ENCODE data around the genes NCAPH2 and RABL2B.

GRCh38 chr22:50367487-50368317 is 24.6 kb downstream of the PPP6R2 start:
- PRO-cap, result no peak

GRCh38 chr22:50393563-50394085 is 50.5 kb downstream of the PPP6R2 start:
- PRO-cap, result no peak

DNA sequence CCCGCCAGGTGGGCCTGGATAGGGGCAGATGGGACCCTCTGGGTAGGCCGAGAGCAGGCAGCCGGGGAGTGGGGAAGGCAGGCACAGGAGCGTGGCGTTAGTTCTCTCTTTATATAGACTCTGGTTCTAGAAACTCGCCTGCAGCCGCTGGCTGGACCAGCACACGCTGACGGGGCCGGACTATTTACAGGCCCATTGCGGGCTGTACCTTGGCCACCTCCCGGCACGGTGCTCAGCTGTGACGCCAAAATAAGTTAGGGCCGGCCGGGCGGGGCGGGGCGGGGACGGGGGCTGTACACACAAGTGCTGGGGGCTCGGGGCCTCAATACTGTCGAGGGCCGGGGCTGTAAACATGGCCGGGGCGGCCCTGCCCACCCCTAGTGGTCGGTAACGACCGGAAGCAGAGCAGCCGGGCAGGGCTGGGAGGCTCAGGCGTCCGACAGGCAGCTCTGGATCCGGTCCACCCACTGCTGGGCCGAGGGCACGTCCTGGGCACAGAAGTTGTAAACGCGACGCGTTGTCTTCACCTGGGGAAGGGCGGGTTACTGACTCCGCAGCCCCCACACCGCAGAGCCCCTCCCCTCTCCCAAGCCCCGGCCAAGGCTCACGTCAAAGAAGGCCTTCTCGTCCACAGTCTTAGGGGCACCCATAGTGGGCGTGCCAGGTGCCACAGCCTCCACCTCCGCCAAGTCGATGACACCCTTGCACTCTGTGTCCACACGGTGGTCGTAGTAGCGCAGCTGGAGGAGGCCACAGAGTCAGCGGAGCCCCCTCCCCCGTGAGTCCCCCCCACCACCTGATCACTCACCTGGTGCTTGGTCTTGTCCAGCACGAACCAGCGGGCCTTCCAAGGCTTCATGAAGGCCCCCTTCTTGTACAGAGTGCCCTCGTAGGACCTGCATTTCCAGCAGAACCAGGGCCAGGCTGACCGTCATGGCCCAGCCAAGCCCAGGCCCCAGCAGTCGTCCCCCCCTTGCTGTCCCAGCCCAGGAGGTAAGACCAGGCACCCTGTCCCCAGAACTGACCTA is 27.8 kb downstream of the SBF1 start:
- PRO-cap, result no peak

- PRO-cap, result no peak
These were observed 15.4 kb downstream of the SBF1 start for GRCh38 chr22:50458960-50460271.

GRCh38 chr22:50467626-50467924 is 7.3 kb downstream of the SBF1 start:
- PRO-cap, result no peak

DNA sequence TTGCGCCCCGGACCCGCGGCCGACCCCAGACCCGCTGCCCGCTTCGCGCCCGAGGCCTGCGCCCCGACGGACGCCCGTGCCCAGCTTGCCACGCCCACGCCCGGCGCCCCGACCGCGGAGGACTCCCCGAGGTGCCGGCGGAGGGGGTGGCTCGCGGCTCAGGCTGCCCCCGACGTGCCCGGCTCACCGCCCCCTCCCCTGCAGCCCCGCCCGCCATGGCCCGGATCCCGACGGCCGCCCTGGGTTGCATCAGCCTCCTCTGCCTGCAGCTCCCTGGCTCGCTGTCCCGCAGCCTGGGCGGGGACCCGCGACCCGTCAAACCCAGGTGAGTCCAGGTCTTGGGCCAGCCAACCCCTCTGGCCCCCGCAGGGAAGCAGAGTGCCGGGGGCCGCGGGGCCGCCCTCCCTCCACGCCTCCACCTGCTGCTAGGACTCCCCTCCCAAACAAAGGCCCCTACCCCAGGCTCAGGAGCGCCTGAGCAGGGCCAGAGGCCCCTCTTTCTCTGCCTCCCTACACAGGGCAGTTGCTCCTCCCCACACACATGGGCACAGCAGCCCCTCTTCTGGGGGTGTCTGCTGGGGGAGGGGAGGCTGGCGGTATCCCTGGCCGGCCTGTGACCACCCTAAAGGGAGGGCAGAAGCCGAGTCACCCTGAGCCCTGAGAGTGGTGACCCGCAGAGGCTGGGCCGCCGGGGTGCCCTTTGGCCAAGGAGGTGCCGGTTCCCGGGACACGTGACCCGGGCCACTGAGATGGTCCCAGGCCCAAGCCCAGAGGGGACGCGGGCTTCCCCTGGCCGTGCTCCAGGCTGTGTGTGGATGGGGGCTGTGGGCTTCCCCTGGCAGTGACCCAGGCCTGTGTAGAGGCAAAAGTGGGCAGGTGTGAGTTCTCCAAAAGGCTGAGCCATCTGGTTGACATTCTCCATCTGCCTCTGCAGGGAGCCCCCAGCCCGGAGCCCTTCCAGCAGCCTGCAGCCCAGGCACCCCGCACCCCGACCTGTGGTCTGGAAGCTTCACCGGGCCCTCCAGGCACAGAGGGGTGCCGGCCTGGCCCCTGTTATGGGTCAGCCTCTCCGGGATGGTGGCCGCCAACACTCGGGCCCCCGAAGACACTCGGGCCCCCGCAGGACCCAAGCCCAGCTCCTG is 661 bp downstream of the ADM2 start:
- PRO-cap, result no peak

GRCh38 chr22:50506587-50507285 is 766 bp downstream of the LMF2 start:
- PRO-cap, result no peak

- PRO-cap, result unidirectional peak, plus-strand start at chr22:50508258
These were observed at the start of gene NCAPH2 for GRCh38 chr22:50507852-50509064. Gene NCAPH2 (plus strand): TSS chr22:50508224.

DNA sequence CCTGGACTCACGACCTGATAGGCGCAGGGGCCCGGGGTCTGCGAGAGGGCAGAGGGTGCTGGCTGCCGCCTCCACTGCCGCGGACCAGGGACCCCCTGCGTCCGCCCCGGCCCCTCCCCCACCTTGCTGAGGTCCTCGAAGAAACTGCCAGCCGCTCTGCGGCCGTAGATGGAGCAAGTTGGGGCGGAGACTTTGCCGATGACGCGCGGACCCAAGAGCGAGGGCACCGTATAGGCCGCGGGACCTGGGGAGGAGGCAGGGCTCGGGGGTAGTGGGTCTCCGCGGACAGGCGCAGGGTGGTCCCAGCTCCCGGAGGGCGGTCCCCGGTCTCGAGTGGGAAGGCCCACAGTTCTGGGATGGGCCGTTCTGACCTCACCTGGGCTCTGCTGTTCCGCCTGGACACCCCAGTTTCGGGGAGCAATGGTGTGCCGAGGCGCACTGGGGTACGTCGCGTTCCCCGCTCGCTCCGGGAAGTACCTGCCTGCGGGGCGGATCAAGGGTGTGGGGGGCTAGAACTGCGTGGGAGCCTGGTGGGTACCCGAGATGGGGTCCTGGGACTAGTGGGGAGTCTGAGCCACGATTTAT is 1.1 kb upstream of the TYMP start:
- PRO-cap, result bidirectional peak, plus-strand start at position 258 of the sequence, minus-strand start at position 128 of the sequence

DNA sequence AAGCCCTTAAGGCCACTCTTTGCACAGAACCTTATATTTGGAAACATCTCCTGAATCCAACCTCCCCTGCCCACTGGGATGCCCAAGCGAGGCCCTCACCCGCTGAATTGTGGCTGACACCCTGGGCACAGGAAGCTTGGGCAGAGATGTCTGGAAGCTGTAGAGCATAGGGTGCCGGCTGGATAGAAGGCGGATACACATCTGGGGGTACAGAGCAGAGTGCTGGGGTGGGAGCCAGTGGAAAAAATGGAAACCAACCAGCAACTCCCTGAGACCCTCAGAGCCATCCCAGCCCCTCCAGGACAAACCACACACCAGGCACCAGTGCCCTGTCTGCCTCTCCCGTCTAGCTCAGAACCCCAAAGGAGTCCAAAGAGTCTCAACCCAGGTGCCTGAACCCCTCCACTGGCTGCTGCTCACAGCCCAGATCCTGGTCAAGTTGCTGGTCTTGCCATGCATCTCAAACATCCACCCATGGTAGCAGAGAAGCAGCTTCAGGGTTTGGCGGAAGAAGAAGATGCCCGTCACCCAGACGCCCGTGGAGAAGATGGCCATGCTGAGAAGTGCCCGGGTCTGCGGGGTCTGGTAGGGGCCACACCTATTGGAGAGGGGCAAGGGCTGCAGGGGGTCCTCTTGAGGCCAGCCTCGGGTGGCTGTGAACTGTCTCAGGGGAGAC is 1.7 kb downstream of the CPT1B start:
- PRO-cap, result no peak

- PRO-cap, result no peak
These were observed 7.1 kb downstream of the MAPK8IP2 start for GRCh38 chr22:50607660-50608065.

- PRO-cap, result no peak
These were observed 46.2 kb upstream of the ARSA start for GRCh38 chr22:50674113-50674609.

DNA sequence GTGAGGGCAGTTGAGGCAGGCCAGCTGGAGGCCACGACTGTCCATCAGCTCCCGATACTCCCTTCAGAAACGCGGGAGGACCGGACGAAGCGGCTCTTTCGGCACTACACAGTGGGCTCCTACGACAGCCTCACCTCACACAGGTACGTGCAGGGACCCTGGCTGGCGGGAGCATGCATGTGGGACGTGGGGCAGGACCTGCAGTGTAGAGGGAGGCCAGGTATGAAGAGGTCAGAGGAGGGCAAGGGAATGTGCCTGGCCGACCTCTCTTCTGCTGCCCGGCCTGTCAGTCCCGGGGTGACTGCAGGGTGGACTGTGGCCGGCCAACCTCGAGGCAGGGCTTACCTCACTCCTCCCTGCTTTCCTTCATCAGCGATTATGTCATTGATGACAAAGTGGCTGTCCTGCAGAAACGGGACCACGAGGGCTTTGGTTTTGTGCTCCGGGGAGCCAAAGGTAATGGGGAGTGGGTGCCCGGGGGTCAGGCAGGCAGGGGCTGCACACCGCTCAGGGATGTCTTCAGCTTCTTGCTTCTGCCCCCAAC is 34.1 kb upstream of the ACR start:
- PRO-cap, result no peak

- PRO-cap, result no peak
These were observed 32.4 kb upstream of the ACR start for GRCh38 chr22:50705257-50706359.

GRCh38 chr22:50720756-50721110 is 17.3 kb upstream of the ACR start:
- PRO-cap, result no peak

DNA sequence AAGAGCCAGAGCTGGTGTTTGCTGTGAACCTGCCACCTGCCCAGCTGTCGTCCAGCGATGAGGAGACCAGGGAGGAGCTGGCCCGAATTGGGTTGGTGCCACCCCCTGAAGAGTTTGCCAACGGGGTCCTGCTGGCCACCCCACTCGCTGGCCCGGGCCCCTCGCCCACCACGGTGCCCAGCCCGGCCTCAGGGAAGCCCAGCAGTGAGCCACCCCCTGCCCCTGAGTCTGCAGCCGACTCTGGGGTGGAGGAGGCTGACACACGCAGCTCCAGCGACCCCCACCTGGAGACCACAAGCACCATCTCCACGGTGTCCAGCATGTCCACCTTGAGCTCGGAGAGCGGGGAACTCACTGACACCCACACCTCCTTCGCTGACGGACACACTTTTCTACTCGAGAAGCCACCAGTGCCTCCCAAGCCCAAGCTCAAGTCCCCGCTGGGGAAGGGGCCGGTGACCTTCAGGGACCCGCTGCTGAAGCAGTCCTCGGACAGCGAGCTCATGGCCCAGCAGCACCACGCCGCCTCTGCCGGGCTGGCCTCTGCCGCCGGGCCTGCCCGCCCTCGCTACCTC is 16.3 kb upstream of the ACR start:
- PRO-cap, result no peak

DNA sequence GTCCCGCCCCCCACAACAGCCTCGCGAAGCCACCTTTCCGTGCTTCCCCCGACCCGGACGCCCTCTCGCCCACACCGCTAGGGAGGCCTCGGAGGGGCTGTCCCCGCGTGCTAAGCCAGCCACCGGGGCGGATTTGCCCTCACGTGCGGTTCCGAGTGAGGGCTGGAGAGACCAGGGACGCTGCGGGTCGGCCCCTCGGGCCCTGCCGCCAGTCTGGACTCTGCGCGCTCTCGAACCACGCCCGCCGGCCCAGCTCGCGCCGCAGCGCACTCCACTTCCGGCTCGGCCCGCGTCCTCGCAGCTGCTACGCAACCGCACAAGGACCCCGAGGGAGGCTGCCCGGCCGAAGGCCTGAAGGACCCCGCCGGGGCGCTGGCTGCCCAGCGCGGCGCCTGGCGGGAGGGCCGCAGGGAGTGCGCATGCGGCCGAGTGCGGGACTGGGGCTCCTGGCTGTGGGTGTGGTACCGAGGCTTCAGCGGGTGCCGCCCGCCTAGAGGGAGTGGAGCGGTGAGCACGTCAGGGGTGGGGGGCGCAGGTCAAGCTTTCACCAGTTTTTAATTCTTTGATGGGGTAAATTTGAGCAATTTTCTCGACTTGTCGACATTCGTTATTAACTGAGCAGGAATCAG is at the start of gene RABL2B:
Gene RABL2B, minus strand, starts transcription at position 279 of the 629 bp plus-strand sequence.
- PRO-cap, result bidirectional peak, plus-strand start at position 428 of the sequence, minus-strand start at position 306 of the sequence